Iris pigment epithelial cell (primary cell): ENCODE measurements around the genes CBR1 and CLDN14.

DNA sequence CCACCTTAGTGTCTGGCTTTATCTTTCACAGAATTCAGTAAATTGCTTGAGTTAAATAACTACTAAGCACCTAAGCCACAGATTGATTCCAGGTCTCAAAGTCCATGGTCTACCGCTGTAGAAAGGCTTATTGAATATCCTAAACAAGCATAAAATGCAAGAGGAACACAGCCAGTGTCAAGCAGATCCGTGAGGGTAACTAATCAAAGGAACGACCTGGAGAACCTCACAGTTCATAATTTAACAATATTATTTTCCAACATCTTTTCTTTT is 4.0 kb upstream of the CBR1 start:
- RRBS = no CpG with 5 or more reads among the region's 3 CpGs

DNA sequence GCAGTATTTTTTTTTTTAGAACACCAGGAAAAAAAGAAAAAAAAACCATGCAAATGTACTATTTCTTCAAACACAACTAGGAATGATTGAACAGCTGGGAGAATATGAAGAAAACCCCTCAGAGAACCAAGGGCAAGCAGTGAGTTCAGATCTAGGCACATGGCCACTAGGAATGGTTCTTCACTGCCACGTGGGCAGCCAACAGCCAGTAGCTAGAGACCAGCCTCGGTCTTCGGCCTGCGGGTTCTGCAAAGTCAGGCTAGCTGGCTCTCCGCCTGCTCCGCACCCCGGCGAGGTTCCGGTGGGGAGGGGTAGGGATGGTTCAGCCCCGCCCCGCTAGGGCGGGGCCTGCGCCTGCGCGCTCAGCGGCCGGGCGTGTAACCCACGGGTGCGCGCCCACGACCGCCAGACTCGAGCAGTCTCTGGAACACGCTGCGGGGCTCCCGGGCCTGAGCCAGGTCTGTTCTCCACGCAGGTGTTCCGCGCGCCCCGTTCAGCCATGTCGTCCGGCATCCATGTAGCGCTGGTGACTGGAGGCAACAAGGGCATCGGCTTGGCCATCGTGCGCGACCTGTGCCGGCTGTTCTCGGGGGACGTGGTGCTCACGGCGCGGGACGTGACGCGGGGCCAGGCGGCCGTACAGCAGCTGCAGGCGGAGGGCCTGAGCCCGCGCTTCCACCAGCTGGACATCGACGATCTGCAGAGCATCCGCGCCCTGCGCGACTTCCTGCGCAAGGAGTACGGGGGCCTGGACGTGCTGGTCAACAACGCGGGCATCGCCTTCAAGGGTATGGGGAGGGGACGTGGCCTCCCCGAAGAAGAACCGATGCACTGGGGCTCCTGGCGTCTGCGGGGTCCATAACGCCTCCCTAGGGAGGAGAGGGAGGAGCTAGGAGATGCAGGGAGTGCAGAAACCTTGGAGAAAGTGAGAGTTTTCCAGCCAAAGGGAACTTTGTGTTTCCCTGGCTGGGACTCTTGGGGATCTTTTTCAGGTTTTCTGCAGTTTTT is at the start of gene CBR1:
CBR1 (plus strand) TSS at position 408 of the 1,008 bp plus-strand sequence.
- RRBS = 2% methylated on average over 31 of the region's 71 CpGs

GRCh38 chr21:36075088-36075463 is 5.3 kb downstream of the CBR1 start:
- RRBS = no CpG with 5 or more reads among the region's 3 CpGs

DNA sequence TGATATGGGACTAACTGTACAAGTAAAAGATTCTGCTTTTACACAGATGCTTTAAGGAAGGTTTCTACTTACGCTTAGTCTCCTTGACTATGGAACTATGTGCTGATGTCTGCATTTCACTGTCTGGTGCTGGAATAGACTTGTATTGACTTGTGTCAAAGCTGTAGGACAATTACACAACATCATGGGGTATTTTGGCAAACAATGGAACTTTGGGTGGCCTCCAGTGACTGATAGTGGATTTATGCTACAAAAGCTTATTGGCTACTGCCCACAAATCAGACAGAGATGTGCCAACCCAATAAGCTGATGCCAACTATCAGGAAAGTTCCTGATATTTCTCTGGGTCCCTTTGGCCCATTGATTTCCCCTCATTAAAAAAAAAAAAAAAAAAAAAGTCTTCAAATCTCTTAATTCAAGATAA is 10.6 kb downstream of the CBR1 start:
- RRBS = no CpG with 5 or more reads among the region's 1 CpG

DNA sequence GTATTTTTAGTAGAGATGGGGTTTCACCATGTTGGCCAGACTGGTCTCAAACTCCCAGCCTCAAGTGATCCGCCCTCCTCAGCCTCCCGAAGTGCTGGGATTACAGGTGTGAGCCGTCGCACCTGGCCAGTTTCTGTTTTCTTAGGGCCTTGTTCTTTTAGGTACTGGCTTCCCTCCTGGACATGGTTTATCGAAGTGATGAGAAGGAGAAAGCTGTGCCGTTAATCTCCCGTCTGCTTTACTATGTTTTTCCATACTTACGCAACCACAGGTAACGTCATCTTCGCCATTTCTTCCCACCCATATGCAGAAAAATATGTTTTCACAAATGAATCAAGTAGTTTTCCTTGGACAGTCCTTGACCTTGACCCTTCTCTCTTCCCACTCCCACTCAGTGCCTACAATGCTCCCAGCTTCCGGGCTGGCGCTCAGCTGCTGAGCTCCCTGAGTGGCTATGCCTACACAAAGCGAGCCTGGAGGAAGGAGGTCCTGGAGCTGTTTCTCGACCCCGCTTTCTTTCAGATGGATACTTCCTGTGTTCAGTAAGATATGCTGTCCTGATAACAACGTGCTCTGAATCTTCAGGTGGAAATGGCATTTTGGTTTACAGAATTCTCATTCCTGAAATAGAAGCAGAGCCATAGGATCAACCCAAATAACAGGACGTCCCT is 42.0 kb upstream of the MORC3 start:
- RRBS = no CpG with 5 or more reads among the region's 17 CpGs

GRCh38 chr21:36320992-36321271 is 935 bp downstream of the MORC3 start:
- RRBS = no CpG with 5 or more reads among the region's 7 CpGs

- RRBS = no CpG with 5 or more reads among the region's 13 CpGs
Observed at GRCh38 chr21:36428395-36429132, 43.4 kb downstream of the CHAF1B start.

- RRBS = no CpG with 5 or more reads among the region's 16 CpGs
Observed at GRCh38 chr21:36479908-36480718, at the start of gene CLDN14. Gene CLDN14, minus strand, starts transcription at chr21:36480122.

DNA sequence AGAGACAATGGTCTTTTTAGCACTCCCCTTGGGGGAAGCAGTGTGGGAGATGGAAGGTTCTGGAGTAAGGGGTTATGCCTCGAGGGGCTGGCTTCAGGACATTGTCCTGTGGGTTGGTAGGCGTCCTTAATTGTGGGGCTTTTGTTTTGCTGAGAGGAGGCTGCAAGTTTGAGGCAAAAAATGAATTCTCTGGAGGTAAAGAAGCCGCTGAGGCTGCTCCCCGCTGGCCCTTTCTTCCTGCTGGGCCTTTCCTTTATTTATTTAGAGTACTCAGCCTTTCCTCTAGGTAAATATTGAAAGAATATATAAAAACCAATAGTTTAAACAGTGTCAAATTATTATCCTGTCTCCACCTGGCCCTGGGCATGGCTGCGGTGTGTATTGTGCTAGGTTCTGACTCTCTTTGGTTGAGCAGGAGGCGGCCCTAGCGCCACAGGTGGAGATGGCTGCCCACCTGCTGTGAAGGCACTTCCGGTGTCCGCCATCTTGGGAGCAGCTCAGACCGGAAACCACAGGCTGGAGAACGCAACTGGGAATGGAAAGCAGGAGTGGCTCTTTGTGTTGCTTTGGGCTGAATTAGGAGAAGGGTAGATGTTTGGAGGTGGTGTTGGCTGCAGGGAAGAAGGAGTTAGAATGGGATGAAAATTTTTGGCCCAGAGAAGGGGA is 29.0 kb upstream of the CLDN14 start:
- RRBS = no CpG with 5 or more reads among the region's 11 CpGs

GRCh38 chr21:36612915-36613573 is 85.9 kb upstream of the SIM2 start:
- RRBS = 25% methylated on average over 1 of the region's 16 CpGs

- RRBS = no CpG with 5 or more reads among the region's 2 CpGs
Observed at GRCh38 chr21:36835305-36835824, 131.1 kb downstream of the HLCS start.

- RRBS = 1% methylated on average over 7 of the region's 71 CpGs
Observed at GRCh38 chr21:37073601-37074547, 820 bp downstream of the TTC3 start.

GRCh38 chr21:37202570-37203243 is 64.4 kb downstream of the VPS26C start:
- RRBS = no CpG with 5 or more reads among the region's 7 CpGs

- RRBS = no CpG with 5 or more reads among the region's 6 CpGs
Observed at GRCh38 chr21:37207122-37207825, 59.9 kb downstream of the VPS26C start.

DNA sequence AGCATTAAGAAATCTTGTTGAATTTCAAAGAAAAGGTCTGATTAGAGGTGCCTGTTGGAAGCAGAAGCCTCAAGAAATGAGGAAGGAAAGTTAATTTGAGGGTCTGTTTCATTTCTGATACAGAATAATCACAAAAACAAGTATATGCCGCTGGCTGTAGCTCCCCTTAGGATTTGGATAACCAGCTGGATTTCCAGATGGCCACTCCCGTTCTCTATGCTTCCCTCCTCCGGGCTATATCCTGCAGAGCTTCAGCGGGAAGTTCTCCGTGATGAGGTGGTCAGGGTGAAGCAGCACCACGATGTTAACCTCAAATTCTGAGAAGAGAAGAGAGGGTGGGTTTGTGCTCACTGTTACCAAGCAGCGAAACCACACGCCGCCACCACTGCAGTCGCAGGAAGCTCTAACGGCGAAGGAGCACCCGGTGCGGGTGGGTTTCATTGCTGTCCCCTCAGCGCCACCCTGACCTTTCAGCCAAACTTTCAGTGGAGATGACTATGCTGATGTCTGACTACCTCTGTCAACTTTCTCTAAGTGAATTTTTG is 41.8 kb downstream of the VPS26C start:
- RRBS = no CpG with 5 or more reads among the region's 15 CpGs

DNA sequence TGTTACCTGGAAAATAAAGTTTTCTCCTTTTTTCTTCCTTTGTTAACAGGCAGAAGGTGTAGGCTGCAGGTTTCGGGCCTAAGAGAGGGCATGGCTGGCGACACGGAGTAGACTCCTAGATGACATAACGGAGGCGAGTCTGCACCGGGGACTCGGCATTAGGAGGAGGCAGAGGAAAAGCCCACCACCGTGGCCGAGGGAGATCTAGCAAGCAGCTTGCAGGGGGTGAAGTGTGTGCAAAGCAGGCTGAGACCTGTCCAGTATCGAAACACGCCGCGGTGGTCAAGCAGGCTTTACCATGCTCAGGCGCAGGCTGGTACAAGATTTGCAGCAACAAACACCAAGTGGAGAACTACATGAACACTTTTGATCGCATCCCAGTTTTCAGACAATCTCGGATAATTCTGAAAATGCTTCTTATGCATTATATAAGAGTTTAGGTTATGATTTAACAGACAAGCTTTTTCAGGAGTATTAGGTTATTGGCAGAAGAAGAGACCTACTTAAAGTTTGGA is 8.6 kb downstream of the VPS26C start:
- RRBS = no CpG with 5 or more reads among the region's 16 CpGs

GRCh38 chr21:37431018-37431341 is 64.4 kb downstream of the DYRK1A start:
- RRBS = no CpG with 5 or more reads among the region's 1 CpG

DNA sequence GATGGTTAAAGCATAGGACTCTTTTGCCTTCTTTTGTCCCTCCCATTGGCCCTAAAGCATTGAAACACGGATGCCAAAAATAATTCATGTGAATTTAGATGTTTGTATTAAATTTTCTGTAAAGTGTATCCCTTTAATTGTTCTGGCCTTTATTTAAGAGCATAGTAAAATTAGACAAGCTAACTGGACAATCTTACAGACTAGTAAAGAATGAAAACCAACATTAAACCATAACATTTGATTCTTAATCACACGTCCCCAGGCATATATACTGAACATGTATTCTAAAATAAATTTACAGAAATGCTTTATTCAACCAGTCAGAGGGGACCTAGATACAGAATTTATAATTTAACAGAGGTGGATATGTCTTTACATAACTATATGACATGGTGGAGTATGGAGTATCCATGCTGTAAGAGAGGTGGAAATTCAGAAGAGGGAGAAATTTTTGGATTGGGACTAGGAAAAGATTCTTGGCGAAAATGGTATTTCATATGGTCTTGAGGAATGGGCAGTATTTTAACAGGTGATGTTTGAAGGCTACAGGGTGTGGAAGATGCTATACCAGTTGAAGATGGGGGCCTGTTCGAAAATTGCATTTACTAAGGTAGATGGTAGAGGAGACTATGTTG is 70.0 kb downstream of the DYRK1A start:
- RRBS = no CpG with 5 or more reads among the region's 4 CpGs

DNA sequence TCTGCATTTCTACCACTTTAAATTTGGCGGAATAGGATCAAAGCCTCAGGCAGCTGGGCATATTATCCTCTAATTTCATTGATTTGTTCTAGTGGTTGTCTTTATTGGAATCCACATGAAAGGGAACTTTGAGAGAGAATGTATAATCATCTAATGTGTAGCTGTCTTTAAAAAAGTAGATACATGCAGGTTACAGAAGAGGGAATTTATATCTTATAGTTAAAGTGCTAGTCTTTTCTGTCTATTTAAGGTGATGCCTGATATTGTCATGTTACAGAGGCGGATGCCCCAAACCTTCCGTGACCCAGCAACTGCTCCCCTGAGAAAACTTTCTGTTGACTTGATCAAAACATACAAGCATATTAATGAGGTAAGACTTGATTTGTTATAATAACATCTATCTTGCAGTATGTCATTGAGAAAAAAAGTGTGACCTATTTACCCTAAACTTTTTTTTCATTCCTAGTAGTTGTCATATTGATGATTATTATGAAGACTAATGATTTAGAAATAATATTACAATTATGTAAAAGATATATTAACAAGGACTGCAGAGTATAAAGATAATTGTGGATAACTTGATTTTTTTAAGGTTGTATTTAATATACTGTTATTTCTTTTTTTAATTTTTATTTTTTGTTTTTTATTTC is 111.5 kb downstream of the DYRK1A start:
- RRBS = no CpG with 5 or more reads among the region's 3 CpGs

DNA sequence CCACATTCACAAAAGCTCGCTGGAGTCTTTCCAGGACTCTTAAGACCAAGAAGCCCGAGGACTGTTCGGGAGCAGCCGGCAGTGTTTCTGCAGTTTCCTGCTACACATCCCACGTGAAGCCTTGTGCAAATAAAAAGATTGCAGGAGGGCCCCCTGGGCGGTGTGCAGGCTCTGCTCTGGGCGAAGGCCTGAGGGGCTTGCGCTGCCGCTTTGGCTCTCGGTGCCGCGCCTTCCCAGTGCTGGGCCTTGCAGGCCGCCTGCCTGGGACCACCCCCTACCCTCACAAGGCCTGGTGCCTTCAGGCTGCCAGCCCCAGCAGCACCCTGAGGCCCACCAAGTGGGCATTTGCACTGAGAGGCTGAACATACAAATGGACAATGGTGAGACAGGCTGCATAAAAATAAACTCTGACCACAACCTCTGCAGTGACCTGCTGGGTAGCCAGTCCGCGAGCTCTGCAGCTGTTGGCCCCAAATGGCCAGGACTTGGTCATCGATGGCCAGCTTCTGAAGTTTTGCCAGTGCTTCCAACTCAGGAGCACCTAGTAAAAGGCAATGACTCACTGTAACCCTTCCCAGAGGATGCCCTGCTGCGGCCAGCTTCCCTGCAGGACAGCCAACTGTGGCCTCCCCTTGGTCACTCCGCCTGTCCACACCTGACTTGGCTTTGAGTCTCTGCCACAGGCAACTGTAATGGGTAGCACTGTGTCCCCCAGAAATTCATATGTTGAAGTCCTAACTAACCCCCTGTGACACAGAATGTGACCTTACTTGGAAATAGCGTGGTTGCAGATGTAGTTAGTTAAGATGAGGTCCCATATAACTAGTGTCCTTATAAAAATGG is 185.3 kb downstream of the DYRK1A start:
- RRBS = no CpG with 5 or more reads among the region's 19 CpGs